Keratinocyte (primary cell): ENCODE results near the gene MTNR1A.

DNA sequence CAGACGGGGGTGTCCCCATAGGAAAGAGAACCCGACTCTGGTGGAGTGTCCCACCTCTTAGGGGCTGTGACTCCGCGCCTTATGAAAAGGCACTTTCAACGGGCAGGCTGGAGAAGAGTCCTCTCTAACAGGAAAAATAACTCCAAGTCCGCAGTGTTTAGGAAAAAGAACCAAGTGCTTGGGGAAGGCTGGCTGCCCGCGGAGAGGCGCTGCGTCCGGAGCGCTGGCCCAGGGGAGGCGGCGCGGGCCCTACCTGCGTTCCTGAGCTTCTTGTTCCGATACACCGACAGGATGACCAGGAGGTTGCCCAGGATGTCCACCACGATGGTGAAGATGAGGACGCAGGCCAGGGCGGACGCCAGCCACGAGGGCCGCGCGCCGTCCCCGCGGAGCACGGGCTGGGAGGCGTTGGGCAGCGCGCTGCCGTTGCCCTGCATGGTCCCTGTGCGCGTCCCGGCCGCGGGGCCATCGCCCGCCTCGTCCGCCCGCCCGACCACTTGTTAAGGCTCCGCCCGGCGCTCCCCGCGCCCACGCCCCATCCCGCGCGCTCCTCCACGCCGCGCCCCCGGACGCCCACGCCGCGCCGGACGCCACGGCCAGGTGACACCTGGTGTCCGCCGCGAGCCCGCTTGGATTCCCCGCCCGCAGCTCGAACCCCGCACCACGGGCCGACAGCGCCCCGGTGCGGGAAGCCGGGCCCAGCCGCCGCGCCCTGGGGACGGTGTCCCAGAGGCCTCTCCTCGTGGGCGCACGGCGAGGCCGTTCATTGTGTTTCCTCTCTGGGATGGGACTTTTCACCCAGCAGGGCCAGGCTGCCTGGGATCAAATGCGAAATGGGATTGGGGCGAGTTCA is at the start of gene MTNR1A:
TSS of gene MTNR1A (minus strand) at position 639 of the 853 bp plus-strand sequence.
CAGE:
- cytosol, long polyA minus RNA = no peak
- cytosol, long polyA plus RNA = no peak
- long polyA plus RNA = no peak
- nucleus, long polyA minus RNA = no peak
- nucleus, long polyA plus RNA = no peak

DNA sequence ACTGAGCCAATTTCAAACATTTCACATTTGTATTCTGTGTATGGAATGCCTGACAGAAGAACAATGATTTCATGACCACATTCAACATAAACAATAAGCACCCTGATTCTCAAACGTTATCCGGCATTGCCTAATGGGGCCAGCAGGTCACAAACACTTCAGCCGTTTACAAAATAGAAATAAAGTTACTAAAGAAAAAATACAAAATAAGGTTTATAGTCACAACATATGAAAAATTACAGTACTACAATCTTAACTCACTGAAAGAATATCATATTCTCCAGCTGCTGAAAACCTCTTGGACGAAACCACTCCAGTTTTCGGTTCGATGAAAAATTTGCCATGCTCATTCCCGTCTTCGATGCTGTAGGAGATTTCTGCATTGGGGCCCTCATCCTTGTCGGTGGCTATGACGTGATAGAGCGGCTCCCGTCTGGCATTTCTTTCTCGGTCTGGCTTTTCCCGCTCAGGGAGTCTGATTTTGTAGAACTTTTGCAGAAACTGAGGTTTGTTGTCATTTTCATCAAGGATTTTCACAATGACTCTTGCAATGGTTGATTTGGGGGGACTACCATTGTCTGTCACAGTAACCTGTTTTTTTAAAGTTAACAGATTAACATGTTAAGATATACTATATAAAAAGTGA is 81.1 kb upstream of the MTNR1A start:
CAGE:
- cytosol, long polyA minus RNA = start-site peak on the minus strand centred at position 278 of the sequence, 35 bp wide, 24 reads
- cytosol, long polyA plus RNA = no peak
- long polyA plus RNA = no peak
- nucleus, long polyA minus RNA = start-site peak on the minus strand centred at position 405 of the sequence, 131 bp wide, 322 reads
- nucleus, long polyA plus RNA = no peak

CAGE:
- cytosol, long polyA minus RNA = no peak
- cytosol, long polyA plus RNA = no peak
- long polyA plus RNA = no peak
- nucleus, long polyA minus RNA = no peak
- nucleus, long polyA plus RNA = no peak
Measured at GRCh38 chr4:186725443-186725788, 1.8 kb upstream of the FAT1 start.

DNA sequence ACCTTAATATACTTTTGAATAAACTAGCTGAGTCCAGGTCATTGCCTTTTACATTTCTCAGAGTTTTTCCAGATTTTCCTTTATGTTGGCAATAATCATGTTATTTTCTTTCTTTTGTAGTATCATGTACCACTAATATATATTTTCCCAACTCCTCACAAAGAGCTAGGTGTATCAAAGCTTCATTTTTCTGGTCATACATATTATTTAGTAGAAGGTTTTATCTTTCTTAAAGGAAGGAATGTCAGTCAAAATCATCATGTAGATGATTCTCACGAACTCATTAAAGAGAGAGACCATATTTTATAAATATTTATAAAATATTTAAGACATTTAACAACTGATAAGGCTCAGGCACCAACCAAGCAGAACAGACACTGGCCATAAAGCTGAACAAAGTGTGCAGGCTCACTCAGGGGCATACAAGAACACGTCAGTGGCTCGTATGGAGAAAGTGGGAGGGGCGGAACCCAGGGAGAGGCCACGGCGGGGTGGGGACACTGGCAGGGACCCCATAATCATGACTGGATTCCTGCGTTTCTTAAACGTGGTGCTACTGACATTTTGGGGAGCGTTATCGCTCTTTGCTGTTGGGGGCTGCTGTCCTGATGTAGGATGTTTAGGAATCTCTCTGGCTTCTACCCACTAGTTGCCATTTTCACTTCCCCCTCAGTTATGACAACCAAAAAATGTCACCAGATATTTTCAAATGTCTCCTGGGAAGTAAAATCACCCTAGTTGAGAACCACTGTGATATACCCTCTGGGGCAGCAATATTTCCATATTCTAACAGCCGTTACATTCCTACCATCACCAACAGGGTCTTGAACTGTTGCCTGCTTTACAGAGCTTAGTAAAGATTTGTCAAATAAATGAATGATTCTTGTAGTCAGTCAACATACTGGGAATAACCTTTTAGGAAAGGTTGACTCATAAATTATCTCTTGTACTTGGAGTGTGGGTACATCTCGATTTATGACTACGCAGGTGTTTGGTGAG is 31.4 kb upstream of the FAT1 start:
CAGE:
- cytosol, long polyA minus RNA = no peak
- cytosol, long polyA plus RNA = no peak
- long polyA plus RNA = no peak
- nucleus, long polyA minus RNA = no peak
- nucleus, long polyA plus RNA = no peak

CAGE:
- cytosol, long polyA minus RNA = no peak
- cytosol, long polyA plus RNA = no peak
- long polyA plus RNA = no peak
- nucleus, long polyA minus RNA = no peak
- nucleus, long polyA plus RNA = no peak
Measured at GRCh38 chr4:186840083-186840939, 116.7 kb upstream of the FAT1 start.

DNA sequence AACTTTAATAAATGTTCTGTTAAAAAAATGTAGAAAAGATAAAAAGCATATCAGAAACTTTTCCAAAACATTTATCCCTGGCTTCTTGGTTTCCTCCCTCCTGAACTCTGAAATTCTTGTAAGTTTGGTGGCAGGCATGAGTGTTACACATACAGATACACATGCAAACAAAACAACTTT is 177.2 kb upstream of the FAT1 start:
CAGE:
- cytosol, long polyA minus RNA = no peak
- cytosol, long polyA plus RNA = no peak
- long polyA plus RNA = no peak
- nucleus, long polyA minus RNA = no peak
- nucleus, long polyA plus RNA = no peak

DNA sequence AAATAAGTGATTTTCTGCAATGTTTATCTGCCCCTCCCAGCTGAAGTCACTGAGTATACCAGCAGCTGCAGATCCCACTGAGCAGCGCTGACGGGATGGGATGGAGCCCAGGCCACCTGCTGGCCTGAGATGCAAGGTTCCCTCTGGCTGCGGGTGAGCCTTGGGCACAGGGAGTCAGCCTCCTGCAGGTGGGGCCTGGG is 223.0 kb upstream of the FAT1 start:
CAGE:
- cytosol, long polyA minus RNA = no peak
- cytosol, long polyA plus RNA = no peak
- long polyA plus RNA = no peak
- nucleus, long polyA minus RNA = no peak
- nucleus, long polyA plus RNA = no peak

GRCh38 chr4:187307265-187307482 is 583.5 kb upstream of the FAT1 start:
CAGE:
- cytosol, long polyA minus RNA = start-site peak on the plus strand at chr4:187307359-187307367, 37 reads
- cytosol, long polyA plus RNA = start-site peak on the plus strand at chr4:187307355-187307418, 299 and 76 reads in 2 replicates
- long polyA plus RNA = start-site peak on the plus strand at chr4:187307359-187307469, 408 and 427 reads in 2 replicates
- nucleus, long polyA minus RNA = start-site peak on the plus strand at chr4:187307357-187307382, 92 reads
- nucleus, long polyA plus RNA = start-site peak on the plus strand at chr4:187307373-187307418, 99 and 96 reads in 2 replicates

DNA sequence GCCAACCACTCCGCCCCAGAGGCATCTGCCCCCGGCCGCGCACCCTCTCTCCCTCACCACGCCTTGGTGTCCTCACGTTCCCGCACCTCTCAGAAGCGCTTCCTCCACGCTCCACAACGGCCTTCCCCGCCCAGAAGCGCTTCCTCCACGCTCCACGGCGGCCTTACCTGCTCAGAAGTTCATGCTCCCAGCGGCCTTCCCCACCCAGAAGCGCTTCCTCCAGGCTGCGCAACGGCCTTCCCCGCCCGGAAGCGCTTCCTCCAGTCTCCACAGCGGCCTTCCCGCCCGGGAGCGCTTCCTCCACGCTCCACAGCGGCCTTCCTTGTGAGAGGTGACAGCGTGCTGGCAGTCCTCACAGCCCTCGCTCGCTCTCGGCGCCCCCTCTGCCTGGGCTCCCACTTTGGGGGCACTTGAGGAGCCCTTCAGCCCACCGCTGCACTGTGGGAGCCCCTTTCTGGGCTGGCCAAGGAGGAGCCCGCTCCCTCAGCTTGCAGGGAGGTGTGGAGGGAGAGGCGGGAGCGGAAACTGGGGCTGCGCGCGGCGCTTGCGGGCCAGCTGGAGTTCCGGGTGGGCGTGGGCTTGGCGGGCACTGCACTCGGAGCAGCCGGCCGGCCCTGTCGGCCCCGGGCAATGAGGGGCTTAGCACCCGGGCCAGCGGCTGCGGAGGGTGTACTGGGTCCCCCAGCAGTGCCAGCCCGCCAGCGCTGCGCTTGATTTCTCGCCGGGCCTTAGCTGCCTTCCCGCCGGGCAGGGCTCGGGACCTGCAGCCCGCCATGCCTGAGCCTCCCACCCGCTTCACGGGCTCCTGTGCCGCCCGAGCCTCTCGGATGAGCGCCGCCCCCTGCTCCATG is 490.2 kb upstream of the ZFP42 start:
CAGE:
- cytosol, long polyA minus RNA = no peak
- cytosol, long polyA plus RNA = no peak
- long polyA plus RNA = no peak
- nucleus, long polyA minus RNA = no peak
- nucleus, long polyA plus RNA = no peak

CAGE:
- cytosol, long polyA minus RNA = no peak
- cytosol, long polyA plus RNA = no peak
- long polyA plus RNA = no peak
- nucleus, long polyA minus RNA = no peak
- nucleus, long polyA plus RNA = no peak
Measured at GRCh38 chr4:188179521-188179982, 40.3 kb downstream of the TRIML1 start.

DNA sequence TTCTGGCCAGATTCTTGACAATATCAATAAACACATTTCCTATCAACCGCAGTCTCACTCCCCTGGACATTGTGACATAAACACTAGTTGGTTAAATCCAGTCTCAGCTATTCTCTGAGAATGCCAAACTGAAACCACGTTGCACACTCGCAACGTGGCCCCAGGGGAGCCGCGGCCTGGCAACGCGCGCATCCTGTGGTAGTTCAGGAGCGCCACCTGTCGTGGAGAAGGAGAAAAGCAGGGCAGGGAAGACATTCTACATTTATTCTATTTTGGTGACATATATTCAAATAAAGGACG is 738.5 kb upstream of the FRG1 start:
CAGE:
- cytosol, long polyA minus RNA = no peak
- cytosol, long polyA plus RNA = no peak
- long polyA plus RNA = no peak
- nucleus, long polyA minus RNA = no peak
- nucleus, long polyA plus RNA = no peak

GRCh38 chr4:189722012-189723079 is 218.3 kb upstream of the FRG1 start:
CAGE:
- cytosol, long polyA minus RNA = no peak
- cytosol, long polyA plus RNA = no peak
- long polyA plus RNA = no peak
- nucleus, long polyA minus RNA = no peak
- nucleus, long polyA plus RNA = no peak

DNA sequence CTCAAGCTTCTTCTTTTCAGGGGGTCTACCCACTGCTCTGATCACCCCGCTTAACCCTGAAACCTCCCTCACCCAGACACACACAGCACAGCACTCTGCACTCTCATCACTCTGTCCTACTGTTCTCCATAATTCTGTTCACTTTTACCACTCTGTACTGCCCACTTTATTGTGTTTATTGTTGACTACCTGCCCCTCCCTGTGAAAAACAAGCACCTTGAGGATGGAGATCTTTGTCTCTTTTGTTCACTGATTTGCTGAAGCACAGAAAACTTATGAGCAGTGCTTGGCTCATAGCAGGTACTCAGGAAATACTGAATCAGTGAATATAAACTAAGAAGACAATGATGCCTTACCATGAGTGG is 201.5 kb upstream of the FRG1 start:
CAGE:
- cytosol, long polyA minus RNA = no peak
- cytosol, long polyA plus RNA = no peak
- long polyA plus RNA = no peak
- nucleus, long polyA minus RNA = no peak
- nucleus, long polyA plus RNA = no peak

DNA sequence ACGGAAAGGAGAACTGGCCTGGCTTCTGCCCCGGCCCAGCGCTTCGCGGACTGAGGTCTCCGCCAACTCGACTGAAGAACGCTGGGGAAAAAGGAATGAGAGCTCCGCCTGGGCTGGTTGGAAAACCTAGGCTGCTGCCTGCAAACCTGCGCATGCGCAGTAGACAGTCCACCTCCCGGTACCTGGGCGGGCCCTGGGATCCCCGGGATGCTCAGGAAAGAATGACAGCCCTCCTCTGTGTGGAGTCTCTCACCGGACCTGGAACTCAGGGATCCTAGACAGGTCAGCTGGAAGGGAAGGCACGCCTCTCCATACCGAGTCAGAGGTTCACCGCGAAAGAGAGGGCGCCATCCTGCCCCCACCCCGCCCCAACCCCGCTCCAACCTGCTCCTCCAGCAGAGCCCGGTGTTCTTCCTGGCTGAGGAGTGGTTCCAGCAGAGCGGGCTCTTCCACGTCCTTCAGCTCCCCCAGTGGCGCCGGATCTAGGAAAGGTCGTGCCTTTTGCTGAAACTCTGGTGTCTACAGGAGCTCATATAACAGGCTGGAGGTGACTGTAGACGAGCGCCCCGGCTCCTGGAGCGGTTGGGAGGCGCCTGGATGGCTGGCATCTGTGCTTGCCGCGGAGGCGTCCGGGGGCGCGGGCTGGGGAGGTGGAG is 5.9 kb downstream of the FRG2 start:
CAGE:
- cytosol, long polyA minus RNA = no peak
- cytosol, long polyA plus RNA = no peak
- long polyA plus RNA = no peak
- nucleus, long polyA minus RNA = no peak
- nucleus, long polyA plus RNA = no peak